Metastatic Pancreatic Carcinoma in the Ovary (tissue), 1 donor: ENCODE measurements around the gene PIK3C2B.

- PRO-cap: no peak
Measured at GRCh38 chr1:204276806-204277405, 63.1 kb upstream of the GOLT1A start.

GRCh38 chr1:204409108-204409412 lies 2.6 kb downstream of the PPP1R15B start:
- PRO-cap: no peak

- PRO-cap: no peak
Measured at GRCh38 chr1:204417028-204418095, 5.7 kb upstream of the PPP1R15B start.

GRCh38 chr1:204438365-204439147 lies 26.9 kb upstream of the PPP1R15B start:
- PRO-cap: no peak

- PRO-cap: no peak
Measured at GRCh38 chr1:204443795-204444242, 32.2 kb upstream of the PPP1R15B start.

- PRO-cap: bidirectional peak, plus-strand start at chr1:204494929, minus-strand start at chr1:204494724
Measured at GRCh38 chr1:204493989-204494899, at the start of gene PIK3C2B. TSS of gene PIK3C2B (minus strand) at chr1:204494805.

DNA sequence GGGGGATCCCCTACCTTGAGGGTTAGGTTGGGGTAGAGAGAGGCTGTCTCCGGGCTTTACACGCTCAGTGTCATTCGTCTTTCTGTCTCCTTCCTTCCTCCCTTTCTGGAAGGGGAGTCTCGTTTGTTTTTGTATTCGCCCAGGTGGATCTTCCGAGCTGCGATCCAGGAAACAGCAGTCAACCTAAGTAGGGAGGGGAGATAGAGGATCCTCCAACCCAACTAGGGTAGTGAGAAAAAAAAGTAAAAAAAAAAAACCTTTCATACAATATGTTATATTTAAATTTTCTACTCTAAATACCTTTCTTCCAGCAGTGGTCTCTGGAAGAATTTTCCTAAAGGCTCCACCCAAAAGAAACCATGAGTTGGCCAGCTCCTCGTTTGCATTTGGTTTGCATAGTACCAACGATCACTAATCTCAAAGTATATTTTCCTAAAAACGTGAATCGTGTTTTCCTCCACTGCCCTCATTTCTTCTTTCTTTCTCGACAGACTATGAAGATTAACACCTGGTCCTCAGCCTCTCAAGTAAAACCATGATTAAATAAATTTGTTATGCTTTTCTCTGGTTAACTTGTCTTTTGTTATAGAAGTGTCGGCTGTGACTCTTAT lies 661 bp upstream of the PIK3C2B start:
- PRO-cap: no peak

DNA sequence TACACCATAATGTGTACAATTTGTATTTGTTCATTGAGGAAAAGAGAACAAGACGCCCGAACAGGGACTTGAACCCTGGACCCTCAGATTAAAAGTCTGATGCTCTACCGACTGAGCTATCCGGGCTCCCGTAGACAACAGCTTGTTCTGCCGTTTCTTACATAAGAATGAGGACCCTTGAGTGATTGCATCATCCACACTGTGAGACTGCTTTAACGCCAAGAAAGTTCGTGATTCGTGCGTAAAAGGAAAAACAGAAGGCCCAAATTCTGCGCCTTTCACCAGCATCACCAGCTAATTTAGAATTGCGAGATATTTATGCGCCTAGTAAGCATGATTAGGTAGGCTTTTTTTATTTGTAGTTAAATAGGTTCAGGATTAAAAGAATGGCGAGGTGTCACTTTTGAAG lies 9.2 kb upstream of the MDM4 start:
- PRO-cap: unidirectional peak, plus-strand start at position 170 of the sequence; unidirectional peak, plus-strand start at position 242 of the sequence

GRCh38 chr1:204521101-204521693 lies 5.0 kb downstream of the MDM4 start:
- PRO-cap: no peak

GRCh38 chr1:204638003-204638333 lies 47.6 kb downstream of the LRRN2 start:
- PRO-cap: no peak

- PRO-cap: unidirectional peak, plus-strand start at chr1:204684342
Measured at GRCh38 chr1:204684173-204685280, 1.0 kb downstream of the LRRN2 start.

DNA sequence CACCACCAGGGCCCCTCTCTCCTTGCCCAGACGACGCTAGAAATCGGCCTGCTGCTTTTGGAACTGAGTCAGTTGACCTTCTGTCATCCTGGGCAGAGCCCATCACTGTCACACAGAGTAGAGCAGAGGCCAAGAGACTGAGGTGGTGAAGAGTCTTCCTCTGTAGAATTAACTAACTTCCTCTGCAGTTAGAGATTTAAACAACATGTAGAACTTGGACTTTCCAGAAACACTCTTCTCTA lies 83.5 kb upstream of the CNTN2 start:
- PRO-cap: no peak

GRCh38 chr1:205175407-205176197 lies 35.9 kb downstream of the DSTYK start:
- PRO-cap: no peak

- PRO-cap: bidirectional peak, plus-strand start at chr1:205285043, minus-strand start at chr1:205284988
Measured at GRCh38 chr1:205284177-205285185, 37.1 kb downstream of the NUAK2 start.

- PRO-cap: no peak
Measured at GRCh38 chr1:205451109-205451758, 4.6 kb downstream of the BLACAT1 start.

DNA sequence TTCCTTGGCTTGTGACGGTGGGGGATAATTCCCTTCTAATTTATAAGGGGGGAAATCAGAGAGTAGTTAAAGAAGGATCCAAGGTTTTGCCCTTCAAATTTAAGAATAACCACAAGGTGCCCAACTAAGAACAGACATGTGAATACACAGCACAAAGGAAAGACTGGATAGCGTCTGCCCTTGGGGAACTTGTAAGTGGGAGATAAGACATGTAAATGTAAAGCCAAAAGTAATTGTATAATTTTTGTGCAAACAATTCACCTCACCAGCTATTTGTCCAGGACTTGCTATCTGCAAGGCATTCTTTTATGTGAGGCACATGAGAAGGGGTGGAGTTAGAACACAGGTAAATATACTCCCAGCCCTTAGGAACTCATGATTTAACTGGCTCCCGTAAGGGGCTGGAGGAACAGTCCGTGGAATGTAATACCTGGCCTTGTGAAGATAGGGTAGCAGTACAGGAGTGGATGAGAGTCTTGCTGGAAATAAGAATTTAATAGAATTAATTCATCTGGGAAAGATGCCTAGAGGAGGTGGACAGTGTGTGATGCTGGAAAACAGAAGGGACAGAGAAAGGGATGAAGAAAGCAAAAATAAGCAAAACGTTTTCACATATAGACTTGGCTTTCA lies 3.0 kb upstream of the MFSD4A start:
- PRO-cap: no peak

DNA sequence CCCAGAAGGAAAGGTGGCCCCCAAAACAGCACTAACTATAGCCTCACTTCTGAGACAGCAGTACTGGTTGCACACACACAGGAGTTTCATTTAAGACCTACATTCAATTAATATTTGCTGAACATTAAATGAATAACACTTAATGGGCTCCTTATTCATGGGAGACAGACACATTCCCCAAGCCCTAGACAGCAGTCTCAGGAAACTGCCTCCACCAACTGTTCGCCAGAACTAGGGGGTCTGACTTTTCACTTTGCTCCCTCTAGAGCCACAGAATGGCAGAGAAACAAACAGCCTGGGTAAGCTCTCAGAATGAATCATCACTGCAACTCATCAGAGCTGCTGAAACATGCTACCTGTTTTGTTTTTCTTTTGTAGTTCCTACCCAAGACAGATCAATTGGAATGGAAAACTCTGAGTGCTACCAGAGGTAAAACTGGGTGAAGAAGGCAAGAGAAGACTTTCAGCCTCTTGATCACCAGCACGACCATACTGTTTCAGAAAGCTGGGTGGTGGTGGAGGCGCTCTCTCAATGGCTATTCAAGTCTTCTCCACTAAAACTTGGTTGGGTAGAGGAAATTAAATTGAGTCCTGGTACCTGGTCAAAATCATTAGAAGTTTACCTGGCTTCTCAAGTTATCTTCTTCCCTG lies 31.3 kb downstream of the MFSD4A start:
- PRO-cap: no peak

DNA sequence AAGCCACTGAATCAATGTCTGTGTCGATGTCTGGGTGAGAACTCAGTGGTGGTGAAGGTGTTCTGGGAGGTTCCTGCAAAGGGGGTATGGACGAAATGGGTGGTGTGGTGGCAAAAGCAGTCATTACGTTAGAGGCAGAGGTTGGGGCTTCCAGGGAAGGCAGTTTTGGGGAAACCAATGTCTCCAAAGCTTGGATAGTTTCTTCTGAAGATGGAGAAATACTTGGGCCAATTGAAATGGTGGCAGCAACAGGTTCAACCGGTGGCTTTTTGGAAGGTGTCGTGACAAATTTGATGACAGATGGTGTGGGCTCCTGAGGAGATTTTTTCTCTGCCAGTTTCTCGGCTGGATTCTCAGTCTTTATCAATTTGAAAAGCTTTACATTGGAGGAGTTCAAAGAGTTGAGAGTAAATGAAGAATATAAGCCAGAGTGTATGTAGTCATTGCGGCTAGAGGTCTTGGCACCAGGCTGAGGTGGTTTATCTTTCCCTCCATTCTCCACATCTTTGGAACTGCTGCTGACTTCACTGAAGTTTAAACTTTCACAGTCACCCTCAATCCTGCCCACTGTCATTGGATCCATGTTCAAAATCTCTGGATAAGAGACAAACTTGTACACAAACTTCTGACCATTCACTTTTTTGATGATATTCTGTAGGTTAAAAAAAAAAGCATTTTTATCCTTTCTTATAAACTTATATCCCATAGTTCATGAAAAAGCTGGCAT lies 11.5 kb downstream of the ELK4 start:
- PRO-cap: no peak

DNA sequence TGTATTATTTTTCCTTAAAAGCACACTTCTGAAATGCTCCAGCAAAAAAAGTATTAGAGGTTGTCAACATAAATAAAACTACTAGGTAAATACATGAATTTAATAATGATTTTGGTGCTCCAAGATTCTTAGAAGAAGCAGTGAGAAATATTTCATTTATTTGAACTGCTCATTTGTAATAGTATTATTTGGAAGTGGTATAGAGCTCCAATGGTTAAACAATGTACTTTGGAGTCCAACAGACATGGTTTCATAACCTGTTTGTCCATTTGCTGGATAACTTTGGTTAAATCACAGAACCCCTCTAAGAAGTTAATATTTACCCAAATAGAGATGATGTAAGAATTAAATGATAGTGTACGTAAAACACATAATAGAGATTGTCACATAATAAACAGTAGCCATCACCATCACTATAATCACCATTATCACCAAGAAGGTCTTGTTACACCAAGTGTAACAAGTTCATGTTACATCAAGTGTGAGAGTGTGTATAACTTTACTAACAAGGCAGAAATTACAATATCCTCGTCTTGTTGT lies 23.5 kb downstream of the NUCKS1 start:
- PRO-cap: no peak

- PRO-cap: unidirectional peak, plus-strand start at chr1:205900276
Measured at GRCh38 chr1:205900033-205900350, 43.3 kb downstream of the SLC26A9 start.